ENCODE measurements around a stretch of chr13.

DNA sequence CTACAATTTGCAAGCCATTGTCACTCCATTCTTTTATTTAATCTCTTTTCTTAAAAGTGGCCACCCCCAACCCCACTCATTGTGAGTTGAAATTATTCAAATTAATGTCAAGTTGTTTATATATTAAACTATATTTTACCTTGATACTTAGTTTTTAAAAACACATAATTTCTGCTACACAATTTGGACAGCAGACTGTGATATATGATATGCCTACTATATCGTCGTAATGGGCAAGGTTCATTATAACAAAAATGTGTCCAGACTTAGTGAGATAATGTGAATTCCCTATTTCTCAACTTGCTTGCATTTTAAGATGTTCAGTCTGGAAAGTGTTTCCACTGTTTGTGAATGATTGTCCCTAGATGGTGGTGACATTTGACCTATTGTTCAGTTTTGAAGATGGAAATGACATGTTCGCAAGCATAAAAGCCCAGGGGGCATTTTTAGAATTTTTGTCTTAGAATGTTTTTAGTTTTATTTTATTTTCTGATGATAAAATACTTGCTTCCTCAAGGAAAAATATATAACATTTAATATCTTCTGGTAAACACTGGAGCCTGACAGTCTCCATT lies 26.9 kb downstream of the MBNL2 start:
- PRO-cap = no peak

- PRO-cap = no peak
These were observed 34.9 kb downstream of the MBNL2 start for GRCh38 chr13:97256959-97257571.

DNA sequence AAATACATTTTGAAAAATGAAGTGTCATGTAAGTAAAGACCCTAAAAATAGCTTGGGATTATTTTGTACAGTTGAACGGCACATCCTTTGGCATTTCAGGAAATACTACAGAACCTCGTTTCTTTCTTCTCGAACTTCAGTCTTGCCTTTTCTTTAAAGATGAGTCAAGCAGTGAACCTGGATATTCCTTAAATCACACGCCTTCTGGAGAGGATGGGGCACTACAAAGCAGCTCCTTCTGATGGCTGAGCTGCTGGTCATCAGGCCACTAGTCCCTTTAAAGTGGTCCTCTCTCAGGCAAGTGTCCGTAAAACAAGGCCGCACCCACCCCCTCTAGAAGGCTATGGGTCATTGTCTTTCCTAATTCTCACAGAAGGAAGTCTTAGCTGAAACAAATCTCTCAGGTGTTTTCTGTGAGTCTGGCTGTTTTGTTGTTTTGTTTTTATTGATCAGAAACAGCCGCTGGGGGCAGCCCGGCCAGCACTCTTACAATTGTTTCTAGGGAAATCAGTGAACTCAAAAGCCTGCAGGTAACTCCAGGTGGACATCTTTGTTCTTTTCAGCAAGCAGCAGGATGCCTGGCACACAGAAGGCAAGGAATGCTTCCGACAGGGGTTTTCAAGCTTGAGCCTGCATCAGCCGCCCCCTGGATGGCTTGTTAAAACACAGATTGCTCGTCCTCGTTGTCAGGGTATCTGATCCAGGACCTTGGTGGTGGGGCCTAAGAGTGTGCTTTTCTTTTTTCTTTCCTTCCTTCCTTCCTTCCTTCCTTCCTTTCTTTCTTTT lies 45.4 kb downstream of the MBNL2 start:
- PRO-cap = no peak

DNA sequence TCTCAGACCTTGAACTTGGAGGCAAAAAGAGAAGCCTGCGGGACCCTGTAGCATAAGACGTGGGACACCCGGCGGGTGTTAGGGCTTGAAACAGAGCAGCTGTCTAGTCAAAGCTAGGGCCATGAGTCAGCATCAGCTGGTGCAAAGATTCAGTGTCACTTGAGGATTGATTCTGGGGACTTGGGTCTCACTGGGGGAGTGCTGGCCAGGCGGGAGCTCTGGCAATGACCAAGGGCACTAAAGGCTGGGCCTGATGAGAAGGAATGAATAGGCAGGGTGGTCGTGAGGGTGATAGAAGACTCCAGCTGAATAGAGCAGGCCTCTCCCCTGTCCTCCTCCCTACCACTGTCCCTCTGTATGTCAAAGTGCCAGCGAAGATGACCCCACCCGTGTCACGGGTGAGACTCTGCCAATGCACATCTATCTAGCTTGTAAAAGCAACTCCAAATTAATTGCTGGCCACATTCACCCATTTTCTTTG lies 97.1 kb downstream of the MBNL2 start:
- PRO-cap = no peak

DNA sequence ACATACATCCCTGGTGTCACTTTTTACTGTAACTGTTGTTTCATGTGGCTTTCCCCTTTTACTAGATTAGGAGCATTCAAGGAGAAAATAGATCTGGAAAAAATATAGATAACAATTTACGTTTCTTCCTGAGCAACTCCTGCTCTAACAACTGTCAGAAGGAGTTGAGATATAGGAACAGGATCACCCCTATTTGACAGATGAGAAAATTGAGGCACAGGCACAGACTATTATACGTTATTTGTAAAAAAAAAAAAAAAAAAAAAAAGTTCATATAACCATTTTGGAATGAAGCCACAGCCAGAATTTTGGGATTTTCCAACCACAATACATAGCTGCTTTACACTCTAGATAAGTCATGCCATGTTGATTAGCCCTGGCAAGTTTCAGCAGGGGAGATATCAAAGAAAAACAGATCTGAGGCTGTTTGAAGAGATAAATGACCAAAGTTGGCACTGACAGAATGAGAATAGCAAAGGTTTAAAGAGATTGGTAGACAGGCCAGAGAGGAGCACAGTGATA lies 105.2 kb downstream of the MBNL2 start:
- PRO-cap = no peak

DNA sequence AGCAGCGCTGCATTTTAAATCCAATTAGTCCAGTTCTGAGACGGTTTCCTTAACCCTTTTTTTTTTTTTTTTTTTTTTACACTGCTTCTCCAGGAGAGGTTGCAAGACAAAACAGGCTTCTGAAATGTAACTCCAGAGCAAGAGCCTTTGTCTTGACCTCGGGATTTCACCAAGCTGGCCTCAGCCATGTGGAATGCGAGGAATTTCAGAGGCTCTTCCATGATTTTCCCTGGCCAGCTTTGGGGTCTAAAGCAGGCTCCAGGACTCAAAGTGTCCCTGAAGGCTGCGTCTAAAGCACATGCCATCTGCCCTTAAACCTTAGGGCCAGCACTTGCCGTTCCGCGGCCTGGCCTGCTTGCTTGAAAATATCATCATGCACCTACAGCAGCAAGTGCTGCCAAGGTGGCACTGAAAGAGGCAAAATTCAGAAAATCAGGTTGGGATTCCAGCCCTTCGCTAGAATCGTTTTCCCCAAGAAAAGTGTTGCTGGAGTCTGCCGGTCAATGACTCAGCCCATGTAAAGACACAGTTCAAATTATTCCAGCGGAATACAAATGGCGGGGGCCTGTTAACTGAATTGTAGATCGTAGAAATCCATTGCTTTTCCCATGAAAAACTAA lies 105.7 kb upstream of the RAP2A start:
- PRO-cap = no peak

GRCh38 chr13:97407254-97408053 lies 26.5 kb upstream of the RAP2A start:
- PRO-cap = no peak

GRCh38 chr13:97432653-97433067 lies 1.3 kb upstream of the RAP2A start:
- PRO-cap = bidirectional peak, plus-strand start at chr13:97433272, minus-strand start at chr13:97432911

DNA sequence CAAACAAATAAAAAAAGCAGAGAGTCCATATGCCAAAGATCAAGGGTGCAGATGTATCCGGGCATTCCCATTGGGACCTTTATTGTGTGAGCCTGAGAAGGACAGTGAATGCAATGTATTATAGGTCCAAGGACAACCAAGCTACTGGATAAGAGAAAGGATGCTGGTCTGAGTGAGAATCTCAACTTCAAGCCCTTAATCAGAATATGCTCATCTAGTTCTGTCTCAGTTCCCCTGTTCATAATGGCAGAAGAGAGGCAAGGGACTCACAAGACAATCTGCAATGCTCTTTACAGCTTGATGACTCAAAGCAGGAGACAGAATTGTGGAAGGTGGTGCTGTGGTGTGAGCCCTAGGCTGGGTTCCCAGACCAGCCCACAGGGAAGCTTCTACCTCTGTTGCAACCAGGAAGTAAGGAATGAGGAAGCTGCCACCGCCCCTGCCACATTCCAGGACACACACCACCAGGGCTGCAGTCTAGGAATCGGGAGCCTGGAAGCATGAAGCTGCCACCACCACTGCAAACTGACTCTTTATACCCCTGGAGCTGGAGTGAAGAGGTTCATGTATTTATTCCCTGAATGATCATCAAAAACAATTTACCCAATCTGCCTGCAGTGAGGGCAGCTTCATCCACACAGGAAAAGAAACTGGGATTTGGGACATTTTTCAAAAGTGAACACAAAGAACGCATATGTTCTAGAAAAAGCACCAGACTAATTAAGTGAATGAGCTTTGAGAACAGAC lies 133.9 kb downstream of the RAP2A start:
- PRO-cap = no peak

- PRO-cap = no peak
These were observed 66.0 kb downstream of the IPO5 start for GRCh38 chr13:98019453-98019970.

DNA sequence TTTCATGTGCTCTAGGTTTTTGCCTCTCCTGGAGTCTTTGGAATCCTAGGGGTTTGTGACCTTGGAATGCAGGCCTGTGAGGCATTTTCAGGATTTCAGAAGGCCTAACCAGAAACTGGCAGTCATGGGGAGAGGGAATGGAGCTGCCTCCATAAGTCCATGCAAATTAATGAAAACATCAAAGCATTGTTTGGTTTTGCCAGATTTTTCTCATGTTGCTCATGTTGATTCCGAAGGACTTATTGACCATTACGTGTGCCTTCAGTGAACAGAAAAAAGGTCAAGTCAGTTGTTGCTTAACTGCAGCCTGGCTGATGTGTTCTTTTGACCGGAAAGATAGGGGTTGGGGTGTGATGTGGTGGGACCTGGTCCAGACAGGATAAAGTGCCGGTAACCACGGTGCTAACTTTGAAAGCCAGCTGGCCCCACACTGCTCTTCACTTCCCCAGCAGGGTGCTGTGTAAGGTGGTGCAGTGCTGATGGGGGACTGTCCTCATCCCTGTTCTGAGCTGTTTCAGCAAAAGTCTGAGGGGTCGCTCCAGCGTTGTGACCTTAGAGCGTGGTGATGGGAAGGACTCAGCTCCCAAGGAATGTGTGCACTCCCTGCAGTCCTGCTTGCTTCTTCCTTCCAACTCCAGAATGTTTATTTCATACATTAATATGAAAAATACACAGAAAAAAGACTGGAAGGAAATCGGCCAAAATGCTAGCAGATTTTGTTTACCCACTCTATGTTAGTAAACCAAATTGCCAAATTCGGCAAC lies 3.5 kb downstream of the RNF113B start:
- PRO-cap = no peak

DNA sequence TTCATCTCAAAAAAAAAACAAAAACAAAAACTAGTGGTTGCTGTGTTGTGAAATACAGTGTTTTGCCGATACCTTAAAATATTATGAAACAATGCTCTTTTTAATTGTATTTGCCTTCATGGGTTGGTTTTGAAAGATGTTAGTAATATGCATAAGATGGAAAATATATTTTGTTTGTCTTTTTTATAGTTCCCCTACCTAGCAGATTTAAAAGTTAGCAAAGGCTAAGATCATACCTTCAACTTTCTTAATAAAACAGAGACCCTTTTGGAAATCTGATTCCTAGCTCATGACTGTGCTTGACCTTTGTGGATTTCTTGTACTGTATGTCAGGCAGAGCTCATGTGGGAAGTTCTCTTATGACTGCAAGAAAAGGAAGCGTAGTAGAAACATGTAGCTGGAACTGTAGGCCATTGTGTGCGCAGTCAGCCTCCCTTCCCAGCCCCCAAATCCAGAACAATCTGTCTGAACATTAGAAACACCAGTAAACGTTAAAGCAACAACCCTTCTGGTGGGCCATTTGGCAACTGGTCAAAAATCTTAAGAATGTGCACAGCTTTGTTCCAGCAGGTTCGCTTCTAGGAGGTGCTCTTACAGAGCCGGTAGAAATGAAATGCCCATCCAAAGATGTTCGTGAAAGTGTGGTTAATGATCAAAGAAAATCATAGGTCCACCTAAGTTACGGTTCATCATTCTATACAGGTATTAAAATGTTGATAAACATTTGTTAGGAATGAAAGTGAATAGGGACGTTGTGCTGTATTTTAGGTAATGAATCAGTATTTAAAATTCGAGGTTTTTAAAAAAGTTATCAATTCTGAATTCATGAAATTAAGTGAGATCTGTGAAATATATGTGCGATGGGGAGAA lies 78.7 kb upstream of the RNF113B start:
- PRO-cap = no peak

DNA sequence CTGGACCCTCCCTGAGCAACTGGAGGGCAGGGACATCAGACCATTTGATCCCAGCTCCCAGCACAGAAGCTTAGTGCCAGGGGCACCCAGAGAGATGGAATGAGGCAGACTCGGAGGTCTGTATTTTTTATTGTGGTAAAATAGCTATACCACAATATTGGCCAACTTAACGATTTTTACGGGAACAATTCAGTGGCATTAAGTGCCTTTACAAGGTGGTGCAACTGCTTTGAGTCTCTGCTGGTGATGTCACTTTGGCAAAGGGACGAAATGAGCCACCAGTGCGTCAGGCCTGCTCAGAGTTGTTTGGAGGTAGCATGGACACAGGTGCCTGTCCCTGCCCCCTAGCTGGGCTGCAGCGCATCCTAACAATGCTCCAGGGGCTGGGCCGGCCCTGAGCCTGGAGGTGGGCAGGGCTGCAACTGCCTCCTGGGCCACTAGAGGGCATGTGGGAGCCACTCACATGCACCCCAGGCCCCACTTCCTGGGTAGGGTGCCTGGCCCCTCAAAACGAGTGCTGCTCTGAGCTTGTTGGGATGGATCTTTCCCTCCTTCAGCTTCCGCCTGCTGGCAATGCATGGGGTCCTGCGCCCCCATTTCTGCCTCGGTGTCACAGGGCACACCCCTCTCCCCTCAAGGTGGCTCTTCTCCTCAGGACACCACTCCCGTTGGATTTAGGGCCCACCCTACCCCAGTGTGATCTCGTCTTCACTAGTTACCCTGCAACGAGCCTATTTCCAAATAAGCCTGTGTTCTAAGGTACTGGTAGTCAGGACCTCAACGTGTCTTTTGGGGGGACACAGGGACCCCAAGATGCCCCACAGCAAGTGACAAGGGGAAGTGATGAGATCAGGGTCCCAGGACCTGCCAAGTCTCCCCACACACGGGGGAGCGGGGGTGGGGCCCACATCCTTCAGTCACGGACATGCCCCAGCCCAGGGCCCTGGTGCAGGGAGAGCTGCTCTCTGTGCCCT lies 131.5 kb downstream of the STK24 start:
- PRO-cap = no peak

DNA sequence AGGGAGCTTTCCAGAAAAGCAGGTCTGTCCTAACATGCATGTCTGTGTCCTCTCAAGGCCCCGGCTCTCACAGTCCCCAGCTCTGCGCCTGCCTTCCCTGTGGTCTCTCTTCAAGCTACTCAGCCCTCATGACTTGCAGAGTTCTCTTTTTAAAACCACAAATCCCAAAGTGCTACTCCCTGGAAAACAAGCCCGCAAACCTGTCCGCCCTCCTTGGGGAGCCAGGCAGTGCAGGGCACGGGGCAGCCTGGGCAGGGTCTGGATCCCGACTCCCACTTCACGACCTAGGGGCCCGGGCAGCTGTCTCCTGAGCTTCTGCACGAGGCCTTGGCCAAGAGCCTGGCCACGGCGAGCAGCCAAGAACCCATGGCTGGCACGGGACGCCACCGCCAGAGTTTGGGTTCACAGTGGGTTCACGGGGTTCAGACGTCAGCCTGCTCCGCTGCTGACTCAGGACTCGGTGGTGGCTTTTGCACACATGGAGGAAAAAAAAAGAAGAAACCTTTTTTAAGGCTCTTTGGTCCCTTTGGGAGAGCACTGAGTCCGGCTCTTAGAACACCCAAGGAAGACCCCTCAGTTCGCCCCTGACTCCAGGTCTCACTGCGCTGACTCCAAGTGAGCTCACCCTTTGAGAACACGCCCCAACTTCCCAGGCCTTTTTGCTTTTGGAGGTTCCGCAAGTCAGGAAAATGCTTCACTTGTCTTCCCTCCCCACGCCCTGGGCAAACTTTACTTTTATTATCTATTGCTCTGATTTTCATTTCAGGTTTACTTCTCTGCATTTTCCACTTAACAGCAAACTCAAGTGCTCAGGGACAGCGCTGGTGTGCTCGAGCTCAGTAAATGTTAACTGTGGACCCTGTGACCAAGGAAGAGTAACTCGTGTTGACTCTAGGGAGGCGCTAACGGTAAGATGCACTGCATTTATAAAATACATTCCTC lies 93.7 kb downstream of the STK24 start:
- PRO-cap = no peak

GRCh38 chr13:98503754-98504298 lies 73.1 kb downstream of the STK24 start:
- PRO-cap = no peak

GRCh38 chr13:98507558-98508052 lies 69.3 kb downstream of the STK24 start:
- PRO-cap = no peak

- PRO-cap = no peak
These were observed 10.8 kb downstream of the STK24 start for GRCh38 chr13:98566197-98566477.

GRCh38 chr13:98577179-98578349 lies 657 bp upstream of the STK24 start:
- PRO-cap = bidirectional peak, plus-strand start at chr13:98577228, minus-strand start at chr13:98577107; bidirectional peak, plus-strand start at chr13:98577574, minus-strand start at chr13:98577649; bidirectional peak, plus-strand start at chr13:98577707, minus-strand start at chr13:98577721

- PRO-cap = no peak
These were observed 75.0 kb upstream of the SLC15A1 start for GRCh38 chr13:98827399-98827980.

GRCh38 chr13:98946636-98947408 lies 31.0 kb downstream of the DOCK9 start:
- PRO-cap = no peak

All from REH cell (cell line).